Temporal lobe (tissue), 2 donors: ENCODE results near the genes MBOAT7, TTYH1, LILRA2 and LILRA1.

GRCh38 chr19:53868862-53870020 lies 1.6 kb downstream of the MYADM start:
- RAMPAGE, long total RNA: start-site peak on the plus strand at chr19:53869622-53869778, 42 and 9 reads in 2 replicates

DNA sequence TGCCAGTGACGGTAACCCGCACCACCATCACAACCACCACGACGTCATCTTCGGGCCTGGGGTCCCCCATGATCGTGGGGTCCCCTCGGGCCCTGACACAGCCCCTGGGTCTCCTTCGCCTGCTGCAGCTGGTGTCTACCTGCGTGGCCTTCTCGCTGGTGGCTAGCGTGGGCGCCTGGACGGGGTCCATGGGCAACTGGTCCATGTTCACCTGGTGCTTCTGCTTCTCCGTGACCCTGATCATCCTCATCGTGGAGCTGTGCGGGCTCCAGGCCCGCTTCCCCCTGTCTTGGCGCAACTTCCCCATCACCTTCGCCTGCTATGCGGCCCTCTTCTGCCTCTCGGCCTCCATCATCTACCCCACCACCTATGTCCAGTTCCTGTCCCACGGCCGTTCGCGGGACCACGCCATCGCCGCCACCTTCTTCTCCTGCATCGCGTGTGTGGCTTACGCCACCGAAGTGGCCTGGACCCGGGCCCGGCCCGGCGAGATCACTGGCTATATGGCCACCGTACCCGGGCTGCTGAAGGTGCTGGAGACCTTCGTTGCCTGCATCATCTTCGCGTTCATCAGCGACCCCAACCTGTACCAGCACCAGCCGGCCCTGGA lies 6.0 kb downstream of the MYADM start:
- RAMPAGE, long total RNA: no peak

- RAMPAGE, long total RNA: no peak
Observed at GRCh38 chr19:53961784-53962581, 754 bp upstream of the CACNG8 start.

DNA sequence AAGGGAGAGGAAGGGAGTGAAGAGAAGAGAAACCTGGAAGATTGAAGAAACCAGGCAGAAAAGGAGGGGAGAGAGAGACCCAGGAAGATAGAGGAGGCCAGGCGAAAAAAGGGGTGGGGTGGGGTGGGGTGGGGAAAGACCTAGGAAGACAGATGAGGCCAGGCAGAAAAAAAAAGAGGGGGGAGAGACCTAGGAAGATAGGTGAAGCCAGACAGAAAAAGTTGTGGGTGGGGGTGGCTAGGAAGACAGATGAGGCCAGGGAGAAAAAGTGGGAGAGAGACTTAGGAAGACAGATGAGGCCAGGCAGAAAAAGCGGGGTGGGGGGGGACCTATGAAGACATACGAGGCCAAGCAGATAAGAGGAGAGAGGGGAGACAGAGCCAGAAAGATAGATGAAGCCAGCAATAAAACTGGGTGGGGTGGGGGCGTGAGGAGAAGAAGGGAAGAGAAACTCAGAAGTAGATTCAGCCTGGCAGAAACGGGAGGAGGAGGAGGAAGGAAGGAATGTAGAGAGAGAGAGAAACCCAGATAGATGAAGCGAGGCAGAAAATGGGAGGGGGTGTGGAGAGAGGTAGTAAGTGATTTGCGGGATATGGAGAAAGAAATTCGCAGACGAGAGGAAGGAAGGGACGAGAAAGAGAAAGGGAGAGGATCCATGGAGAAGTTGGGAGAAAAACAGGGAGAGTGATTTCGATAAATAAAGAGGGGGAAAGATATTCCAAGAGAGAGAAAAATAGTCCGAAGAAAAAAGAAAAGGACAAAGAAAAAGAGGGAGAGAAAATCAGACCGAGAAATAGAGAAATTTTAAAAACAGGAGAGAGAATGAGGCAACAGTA lies 12.3 kb upstream of the CACNG6 start:
- RAMPAGE, long total RNA: no peak

DNA sequence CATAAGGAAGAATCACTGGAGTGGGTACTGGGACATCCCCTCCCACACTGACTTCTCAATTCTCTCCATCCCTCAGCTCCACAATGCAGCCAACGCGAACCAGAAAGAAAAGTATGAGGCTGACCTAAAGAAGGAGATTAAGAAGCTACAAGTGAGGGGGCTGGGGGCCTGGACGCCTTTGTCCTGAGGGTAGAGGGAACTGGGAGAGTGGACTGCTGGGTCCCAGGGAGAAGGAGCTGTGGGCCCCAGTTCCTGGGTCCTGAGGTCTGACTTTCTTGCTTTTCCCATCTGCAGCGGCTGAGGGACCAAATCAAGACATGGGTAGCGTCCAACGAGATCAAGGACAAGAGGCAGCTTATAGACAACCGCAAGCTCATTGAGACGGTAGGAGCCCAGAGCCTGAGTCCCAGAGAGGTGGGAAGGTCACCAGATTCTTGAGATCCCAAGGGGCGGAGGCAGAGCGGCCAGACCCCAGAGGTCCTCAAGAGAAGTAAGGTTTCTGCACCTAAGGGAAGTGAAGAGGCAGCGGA lies 5.9 kb downstream of the CNOT3 start:
- RAMPAGE, long total RNA: no peak

DNA sequence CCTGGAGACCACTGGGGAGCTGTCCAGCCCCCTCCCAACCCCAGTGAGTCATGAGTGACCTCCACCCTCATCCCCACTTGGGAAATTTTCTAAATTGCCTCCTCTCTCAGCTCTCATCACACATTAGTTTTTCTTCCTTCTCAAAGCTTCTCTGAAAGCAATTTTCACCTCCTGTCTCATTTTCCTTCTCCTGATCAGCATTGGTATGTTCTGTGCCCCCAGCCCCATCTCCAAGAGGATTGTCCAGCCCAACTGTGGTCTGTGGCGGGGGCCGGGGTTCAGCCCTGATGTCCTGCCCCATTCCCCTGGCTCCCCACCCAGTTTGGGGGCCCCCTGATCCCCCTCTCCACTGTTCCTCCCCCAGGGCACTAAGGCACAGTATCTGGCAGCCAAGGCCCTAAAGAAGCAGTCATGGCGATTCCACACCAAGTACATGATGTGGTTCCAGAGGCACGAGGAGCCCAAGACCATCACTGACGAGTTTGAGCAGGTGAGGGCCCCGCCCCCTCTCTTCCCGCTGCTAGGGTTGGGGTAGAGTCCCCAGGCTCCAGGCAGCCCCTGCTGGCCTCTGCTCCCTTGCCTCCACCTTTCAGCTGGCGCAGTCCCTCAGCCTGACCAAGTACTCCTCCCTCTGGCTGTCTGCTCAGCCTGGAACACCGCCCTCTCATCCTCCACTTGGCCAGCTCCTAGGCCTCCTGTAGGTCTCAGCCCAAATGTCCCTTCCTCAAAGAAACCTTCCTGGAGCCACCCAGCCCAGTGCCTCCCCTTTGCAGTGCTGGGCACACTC lies 6.0 kb downstream of the LENG1 start:
- RAMPAGE, long total RNA: no peak

DNA sequence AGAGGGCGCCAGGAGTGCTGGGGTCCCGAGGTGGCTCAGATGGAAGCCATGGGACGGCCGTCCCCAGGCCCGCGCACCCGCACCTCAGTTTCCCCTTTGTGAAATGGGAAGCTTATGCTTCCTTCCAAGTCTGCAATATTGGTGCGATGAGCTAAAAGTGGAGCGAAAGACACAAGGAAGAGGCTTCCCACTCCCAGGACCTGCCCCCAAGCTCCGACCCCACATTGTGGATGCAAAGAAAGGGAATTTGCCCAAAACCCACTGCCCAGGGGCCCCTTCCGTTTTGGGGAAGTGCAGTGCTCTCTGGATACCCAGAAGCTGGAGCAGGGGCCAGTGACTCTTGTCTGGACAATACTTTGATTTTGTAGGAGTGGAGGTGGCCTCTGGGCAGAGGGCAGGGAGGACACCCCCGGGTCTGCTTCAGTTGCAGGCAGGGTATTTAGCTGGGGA lies 545 bp upstream of the TMC4 start:
- RAMPAGE, long total RNA: no peak

DNA sequence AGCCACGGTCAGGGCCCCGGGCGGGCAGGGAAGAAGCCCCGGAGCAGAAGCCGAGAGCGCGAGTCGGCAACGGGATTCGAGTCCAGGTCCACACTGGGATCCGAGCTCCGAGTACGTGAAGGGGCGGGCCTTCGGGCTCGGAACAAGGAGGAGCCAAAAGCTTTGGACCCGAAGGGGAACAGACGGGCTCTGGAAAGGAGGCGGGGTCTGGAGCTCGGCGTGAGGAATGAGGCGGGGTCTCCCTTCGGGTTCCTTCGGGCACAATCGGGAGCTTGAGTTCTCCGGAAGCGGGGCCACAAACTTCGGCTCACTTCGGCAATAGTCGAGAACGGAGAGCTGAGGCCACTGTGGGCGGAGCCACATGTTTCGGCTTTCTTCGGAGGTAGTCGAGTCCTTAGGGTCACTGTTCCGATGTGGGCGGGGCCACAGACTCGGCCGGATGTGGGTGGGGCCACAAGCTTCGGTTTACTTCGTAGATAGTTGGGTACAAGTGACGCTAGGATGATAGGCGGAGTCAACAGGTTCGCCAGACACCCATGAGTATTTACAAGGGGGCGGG lies at the start of gene MBOAT7:
TSS of gene MBOAT7 (minus strand) at position 95 of the 559 bp plus-strand sequence.
- RAMPAGE, long total RNA: no peak

DNA sequence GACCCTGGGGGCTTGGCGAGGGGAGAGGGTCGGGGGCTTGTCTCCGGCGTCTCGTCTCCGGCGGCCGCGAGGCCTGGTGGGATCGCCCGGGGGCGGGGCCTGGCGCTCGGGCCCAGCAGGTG lies 148 bp upstream of the TSEN34 start:
- RAMPAGE, long total RNA: no peak

DNA sequence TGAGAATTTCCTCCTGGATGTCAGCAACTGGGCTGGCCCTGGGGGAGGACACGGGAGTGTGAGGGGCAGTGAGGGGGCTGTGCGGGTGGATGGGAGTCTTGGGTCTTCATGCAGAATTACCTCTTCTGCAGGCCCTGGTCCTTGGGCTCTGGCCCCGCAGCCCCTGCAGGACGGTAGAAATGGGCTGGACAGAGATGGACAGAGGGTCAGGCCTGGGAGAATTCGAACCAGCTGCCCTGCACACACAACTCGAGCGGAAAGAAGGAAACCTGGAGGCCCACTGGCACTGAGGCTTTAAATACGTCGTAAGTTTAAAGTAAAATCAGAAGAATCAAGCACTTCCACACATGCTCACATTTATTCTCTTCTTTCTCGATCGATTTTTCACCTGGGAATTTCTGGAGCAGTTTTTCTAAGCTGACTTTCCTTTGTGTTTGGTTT lies 4.7 kb downstream of the LILRB5 start:
- RAMPAGE, long total RNA: no peak

- RAMPAGE, long total RNA: no peak
Observed at GRCh38 chr19:54270950-54271513, 9.9 kb downstream of the LILRB2 start.

DNA sequence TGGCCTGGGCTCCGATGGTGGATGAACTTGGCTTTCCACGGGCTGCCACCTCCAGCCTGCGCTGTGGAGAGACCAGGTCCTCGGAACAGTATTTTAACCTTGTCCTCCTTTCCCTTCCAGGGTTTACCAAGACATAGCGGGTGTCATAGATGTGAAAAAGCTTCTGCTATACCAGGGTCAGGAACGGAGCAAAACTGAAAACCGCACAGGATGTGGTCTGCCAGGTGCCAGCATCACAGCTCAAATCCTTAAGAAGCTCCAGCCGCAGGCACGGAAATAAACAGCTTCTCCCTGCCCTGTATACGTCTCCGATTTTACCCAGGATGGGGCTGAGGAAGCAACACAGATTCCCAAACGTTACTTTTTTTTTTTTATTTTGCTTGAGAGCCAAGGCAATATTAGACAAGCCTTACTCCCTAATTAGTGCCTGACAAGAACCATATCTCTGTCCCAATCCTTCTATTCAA lies 5.7 kb upstream of the LAIR1 start:
- RAMPAGE, long total RNA: no peak

DNA sequence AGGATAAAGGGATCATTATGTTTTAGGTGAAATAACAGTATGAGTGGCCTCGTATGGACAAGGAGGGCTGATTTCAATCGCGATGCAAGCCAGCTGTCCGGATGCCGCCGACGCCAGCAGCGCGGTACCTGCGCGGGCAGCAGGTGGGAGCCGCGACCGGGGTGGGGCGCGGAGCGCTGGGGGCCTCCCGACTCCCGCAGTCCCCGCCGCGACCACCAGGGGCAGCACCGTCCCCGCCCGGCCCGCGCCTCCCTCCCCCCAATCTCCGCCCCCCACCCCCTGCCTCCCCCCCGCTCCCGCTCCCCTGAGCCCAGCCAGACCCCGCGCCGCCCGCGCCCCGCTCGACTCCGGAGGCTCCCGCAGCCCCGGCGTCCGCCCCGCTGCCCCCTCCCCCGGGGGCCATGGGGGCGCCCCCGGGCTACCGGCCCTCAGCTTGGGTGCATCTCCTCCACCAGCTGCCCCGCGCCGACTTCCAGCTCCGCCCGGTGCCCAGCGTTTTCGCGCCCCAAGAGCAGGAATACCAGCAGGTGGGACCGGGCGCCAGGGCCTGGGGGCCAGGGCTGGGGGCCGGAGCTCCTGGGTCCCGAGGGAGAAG lies at the start of gene TTYH1:
TSS of gene TTYH1 (plus strand) at position 313 of the 595 bp plus-strand sequence.
- RAMPAGE, long total RNA: no peak

- RAMPAGE, long total RNA: no peak
Observed at GRCh38 chr19:54435323-54436020, 13.5 kb upstream of the LENG8 start.

- RAMPAGE, long total RNA: no peak
Observed at GRCh38 chr19:54447933-54449148, 658 bp upstream of the LENG8 start.

- RAMPAGE, long total RNA: no peak
Observed at GRCh38 chr19:54459104-54460441, 4.0 kb downstream of the LENG9 start.

GRCh38 chr19:54551889-54552350 lies 21.7 kb upstream of the LILRA2 start:
- RAMPAGE, long total RNA: no peak

GRCh38 chr19:54561664-54562358 lies 11.8 kb upstream of the LILRA2 start:
- RAMPAGE, long total RNA: no peak

GRCh38 chr19:54573634-54573960 lies at the start of gene LILRA2:
TSS of gene LILRA2 (plus strand) at chr19:54573790.
- RAMPAGE, long total RNA: no peak

- RAMPAGE, long total RNA: no peak
Observed at GRCh38 chr19:54593206-54593806, at the start of gene LILRA1. TSS of gene LILRA1 (plus strand) at chr19:54593632.